Sternocleidomastoid (tissue), 1 donor: ENCODE measurements around the gene HSBP1.

DNA sequence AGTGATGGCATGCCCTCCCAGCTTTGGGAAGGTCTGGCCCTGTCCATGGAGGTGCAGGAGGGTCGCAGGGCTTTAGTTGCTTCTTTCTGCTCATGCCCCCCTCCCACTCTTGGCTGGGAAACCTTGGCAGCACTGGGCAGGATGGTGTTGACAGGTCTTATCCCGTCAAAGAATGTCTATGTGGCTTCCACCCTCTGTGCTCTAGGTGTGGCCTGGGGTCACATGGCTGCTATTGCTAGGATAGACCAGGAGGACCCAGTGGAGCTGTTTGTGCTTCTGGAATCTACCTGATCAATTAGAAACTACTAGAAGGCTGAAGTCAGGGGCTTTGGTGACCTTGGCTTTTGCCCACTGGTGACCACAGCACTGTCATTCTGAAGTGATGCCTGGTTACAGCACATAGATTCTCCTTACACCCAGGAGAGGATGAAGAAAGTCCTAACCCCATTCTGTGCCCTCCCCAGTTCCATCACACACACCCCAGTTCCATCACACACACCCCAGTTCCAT, 105.8 kb downstream of the CMIP start:
- PRO-cap, result no peak

- PRO-cap, result no peak
These were observed 108.4 kb downstream of the CMIP start for GRCh38 chr16:81552897-81553564.

GRCh38 chr16:81598956-81599356, 154.3 kb downstream of the CMIP start:
- PRO-cap, result no peak

DNA sequence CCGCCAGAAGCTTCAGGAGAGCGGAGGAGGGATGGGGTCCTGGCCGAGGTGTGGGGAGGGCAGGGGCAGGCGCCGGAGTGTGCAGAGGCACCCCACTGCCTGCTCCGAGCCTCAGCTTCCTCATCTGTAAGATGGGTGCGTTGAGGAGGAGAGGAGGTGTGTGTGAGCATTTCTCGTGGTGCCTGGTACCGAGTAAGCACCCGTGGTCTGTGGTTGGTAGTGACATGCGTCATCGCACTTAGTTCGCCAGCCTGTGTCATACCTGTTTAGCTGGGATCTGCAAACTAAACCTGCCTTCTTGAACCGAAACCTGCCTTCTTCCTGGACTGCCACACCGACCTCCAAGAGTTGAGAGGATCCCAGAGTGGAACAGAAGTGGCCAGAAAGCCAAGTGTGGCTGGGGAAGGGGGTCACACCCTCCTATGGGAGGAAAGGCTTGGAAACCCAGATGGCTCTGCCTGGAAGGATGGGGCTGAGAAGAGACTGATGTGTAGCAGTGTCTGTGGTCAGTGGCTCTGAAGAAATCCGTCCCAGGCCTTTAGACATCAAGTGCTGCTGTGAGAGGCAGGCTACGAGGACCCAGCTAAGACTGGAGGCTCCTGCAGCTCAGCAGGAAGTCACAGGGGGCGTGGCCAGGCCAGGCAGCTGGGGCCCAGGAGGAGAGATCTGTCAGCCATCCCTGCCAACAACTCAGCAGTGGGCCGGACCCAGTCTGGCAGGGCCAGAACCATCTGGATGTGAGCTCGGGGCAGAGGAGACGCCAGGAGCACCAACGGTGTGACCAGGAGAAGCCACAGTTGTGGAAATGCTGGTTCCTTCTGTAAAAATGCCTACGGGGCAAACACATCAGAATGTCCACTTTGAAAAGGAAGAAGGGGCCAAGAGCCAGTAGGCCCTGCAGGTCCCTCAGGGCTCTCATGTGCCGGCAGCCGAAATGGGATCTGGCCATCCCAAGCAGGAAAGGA, 162.5 kb upstream of the PLCG2 start:
- PRO-cap, result no peak

DNA sequence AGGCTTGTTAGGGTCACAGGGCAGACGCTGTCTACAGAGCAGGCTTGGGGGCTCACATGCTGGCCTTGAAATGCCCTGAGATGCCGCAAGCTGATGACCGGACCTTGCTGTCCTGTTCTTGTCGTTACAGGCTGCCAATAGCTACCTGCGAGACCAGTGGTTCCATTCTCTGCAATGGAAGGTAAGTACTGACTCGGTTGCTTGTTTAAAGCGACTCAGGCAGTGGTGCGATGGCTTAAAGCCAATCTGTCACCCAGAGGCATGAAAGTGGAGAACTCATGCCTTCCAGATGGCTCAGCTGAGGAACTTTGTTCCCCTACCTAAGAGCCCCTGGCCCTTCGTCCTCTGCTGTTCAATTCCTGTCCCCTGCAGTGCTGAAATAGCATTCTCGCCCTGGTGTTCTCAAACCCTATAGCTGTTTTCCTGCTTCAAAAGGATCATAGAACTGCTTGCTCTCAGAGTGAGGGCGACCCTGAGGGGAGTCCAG, 158.3 kb upstream of the PLCG2 start:
- PRO-cap, result no peak

- PRO-cap, result no peak
These were observed 129.4 kb upstream of the PLCG2 start for GRCh38 chr16:81649671-81650070.

- PRO-cap, result no peak
These were observed 116.3 kb upstream of the PLCG2 start for GRCh38 chr16:81662578-81663474.

DNA sequence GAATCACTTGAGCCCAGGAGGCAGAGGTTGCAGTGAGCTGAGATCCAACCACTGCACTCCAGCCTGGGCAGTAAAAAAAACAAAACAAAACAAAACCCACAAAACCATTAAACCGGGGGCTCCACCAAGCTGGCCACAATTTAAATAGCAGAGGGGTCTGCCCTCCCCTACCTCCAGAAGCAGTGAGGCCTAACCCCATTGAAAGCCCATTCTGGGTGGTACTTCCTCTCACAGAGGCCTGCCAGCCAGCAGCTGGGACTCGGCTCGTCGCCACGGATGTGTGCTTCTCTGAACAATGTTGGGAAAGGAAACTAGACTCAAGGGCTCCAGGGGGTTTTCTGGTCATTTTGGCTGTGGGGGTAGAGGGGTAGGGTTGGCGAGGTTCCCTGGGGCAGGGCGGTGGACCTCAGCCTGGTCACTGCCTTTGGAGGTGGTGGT, 4.8 kb upstream of the PLCG2 start:
- PRO-cap, result no peak

GRCh38 chr16:81850444-81850986, 71.4 kb downstream of the PLCG2 start:
- PRO-cap, result no peak

- PRO-cap, result no peak
These were observed 110.0 kb downstream of the PLCG2 start for GRCh38 chr16:81888982-81889640.

- PRO-cap, result no peak
These were observed 21.2 kb downstream of the HSD17B2 start for GRCh38 chr16:82056192-82056622.

DNA sequence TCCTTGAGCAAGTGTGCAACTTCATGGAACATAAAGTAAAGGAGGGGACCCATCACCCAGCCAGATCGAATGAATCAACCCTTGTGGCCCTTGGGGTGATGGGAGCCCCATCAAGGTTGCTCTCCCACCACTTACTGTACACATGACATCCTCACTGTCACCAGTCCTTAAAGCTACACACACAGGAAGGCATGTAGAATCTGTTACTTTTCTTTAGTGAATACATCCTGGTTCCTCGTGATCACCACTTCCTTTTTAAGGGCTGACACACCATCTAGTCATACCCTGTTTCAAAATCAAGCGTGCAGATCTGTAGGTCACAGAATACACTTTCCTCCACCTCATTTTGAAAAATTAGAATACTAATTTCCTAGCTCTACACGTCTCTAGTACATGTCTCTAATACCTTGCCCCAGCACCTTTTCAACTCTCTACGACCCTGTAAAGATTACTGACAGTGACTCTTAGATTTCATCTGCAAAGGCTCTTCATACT, 22.7 kb upstream of the MPHOSPH6 start:
- PRO-cap, result no peak

GRCh38 chr16:82197368-82198085, 27.5 kb upstream of the MPHOSPH6 start:
- PRO-cap, result no peak

- PRO-cap, result no peak
These were observed 41.9 kb upstream of the CDH13 start for GRCh38 chr16:82584716-82585401.

GRCh38 chr16:82713457-82714174, 86.8 kb downstream of the CDH13 start:
- PRO-cap, result no peak

GRCh38 chr16:82715799-82716270, 89.1 kb downstream of the CDH13 start:
- PRO-cap, result no peak

GRCh38 chr16:83088361-83088641, 461.5 kb downstream of the CDH13 start:
- PRO-cap, result no peak

- PRO-cap, result no peak
These were observed 463.9 kb upstream of the HSBP1 start for GRCh38 chr16:83343940-83344304.

DNA sequence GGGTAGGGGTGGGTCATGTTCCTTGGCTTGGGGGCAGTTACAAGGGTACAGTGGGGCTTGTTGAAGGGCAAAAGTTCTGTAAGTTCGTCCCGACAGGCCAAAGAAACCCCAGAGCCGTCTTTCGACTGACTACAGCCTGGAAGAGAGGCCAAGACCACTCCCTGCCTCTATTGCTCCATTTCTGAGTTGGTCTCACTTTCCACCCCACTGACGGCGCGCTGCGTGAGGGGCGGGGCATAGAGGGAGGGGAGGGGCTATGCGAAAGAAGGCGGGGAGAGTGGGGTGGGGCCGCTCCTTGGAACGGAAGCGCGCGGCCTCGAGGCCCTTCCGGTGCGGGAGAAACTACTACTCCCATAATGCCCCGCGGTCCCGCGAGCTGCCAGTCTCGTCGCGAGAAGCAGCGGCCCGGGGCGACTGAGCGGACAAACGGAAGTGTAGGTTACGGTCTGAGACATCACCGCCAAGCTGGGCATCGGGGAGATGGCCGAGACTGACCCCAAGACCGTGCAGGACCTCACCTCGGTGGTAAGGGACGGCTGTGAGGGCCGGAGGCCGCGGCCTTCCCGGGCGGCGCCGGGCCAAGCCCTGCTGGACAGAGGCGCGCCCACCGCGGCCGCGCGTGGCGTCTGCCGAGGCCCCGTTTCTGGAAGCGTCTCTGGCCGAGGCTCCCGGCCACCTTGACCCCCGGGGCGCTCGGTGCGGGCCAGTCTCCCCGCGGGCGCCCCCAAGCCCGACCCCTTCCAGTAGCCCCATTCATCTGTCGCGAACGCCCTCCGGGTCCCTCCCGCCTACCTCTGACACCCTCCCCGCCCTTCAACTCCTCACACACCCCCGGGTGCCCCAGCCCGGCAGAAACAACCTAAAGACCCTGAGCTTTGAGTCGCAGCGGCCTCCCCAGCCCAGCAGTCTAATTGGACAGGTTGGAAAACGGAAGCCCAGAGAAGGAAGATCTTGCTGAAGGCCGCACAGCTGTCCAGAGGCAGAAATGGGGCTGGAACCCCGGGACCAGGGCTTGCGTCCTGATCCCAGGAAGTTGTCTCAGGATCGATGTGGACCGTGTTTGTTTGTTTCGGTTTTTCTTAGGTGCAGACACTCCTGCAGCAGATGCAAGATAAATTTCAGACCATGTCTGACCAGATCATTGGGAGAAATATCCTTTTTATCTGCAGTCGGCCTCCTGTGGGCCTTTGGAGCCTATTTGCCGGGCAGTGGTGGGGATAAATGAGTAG, at the start of gene HSBP1:
HSBP1 (plus strand) TSS at position 382 of the 1,229 bp plus-strand sequence.
- PRO-cap, result bidirectional peak, plus-strand start at position 425 of the sequence, minus-strand start at position 209 of the sequence; bidirectional peak, plus-strand start at position 938 of the sequence, minus-strand start at position 643 of the sequence

DNA sequence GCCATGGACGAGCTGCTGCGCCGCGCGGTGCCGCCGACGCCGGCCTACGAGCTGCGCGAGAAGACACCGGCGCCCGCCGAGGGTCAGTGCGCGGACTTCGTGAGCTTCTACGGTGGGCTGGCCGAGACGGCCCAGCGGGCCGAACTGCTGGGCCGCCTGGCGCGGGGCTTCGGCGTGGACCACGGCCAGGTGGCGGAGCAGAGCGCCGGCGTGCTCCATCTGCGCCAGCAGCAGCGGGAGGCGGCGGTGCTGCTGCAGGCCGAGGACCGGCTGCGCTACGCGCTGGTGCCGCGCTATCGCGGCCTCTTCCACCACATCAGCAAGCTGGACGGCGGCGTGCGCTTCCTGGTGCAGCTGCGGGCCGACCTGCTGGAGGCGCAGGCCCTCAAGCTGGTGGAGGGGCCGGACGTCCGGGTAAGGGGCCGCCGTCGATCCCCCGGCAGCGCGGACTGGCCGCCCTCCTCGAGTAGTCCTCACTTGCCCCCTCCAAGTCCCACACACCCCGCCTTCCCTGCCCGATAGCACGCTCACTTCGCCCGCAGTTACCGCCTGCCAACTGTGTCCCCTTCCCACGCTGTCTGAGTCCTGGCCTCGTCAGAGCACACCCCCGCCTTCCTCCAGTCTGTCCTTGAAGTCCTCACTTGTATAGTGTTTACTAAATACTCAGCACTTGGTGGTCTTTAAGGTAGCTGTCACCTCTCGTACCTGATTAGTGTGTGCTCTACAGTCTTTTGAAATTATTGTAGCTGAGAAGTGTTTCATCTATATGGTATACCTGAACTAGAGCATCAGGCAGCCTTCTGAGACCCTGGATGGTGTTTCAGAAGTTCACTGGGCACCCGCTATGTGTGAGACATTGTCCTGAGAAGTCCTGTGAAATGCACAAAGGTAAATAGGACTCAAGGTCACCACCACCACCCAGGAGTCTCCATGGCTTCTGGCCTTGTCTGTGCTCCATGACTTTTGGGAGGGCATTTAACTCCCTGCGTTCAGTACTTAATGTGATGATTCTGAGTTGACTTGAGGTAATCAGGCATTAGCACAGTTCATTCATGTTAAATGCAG, 676 bp downstream of the MLYCD start:
- PRO-cap, result no peak